ENCODE measurements around the gene POGZ.

DNA sequence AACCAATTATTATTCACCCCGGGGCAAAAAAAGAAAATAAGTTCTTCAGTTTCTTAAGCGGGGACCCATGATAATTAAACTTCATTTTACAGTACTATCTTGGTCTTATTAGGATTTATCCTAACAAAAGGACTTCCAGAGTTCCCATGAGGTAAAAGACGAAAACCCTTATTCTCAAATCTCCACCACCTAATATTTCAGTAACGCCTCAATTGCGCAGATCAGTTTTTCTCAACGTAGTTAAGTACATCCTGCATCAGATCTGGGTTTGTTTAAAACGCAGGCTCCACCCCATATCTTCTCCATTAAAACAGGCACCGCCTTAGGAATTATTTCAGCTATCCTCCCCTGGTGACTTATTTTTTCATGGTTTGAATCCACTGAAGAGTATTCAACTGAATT is 1.8 kb downstream of the MCL1 start:
- PRO-cap = no peak

- PRO-cap = no peak
These were observed 2.6 kb upstream of the ENSA start for GRCh38 chr1:150631837-150632521.

DNA sequence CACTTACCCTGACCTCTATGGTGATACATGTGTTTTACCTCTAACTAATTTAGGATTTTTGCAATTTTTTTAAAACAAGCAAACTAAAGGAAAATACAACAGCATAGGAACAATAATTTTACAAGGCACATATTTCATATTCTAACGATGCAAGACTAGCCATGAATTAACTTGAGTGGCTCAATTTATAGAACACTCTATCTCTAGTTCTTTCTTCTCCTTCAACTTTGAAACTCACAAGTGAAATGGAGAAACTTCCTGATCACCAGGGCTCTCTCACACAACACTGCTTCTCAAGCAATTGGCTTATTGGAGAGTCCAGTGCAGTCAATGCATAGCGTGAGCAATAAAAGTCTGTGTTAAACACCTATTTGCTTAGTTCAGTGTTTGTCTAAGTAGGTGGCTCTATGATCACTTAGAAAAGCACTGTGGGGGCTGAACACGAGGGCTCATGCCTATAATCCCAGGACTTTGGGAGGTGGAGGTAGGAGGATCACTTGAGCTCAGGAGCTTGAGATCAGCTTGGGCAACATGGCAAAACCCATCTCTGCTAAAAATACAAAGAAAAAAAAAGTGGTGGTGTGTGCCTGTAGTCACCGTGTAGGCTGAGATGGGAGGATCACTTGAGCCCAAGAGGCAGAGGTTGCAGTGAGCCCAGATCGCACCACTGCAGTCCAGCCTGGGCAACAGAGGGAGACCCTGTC is 12.2 kb downstream of the CTSS start:
- PRO-cap = no peak

DNA sequence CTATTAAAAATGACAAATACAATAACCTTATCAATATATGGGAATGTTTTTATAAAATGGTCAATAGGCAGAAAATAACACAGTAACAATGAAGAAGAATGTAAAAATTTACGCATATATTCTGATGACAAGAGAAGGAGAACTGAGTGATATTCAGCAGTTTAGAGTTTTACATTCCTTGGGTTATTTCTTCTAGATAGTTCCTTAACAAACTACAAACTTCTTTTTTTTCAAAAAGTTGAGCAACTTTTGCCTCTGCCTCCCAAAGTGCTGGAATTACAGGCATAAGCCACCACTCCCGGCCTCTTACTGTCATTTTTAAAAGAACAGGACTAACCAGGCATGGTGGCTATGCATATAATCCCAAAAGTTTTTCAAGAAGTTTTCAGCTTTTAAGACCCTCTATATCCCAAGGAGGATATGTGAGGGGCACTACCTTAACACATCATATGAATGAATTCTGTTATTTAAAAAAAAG is 32.9 kb downstream of the ARNT start:
- PRO-cap = no peak

- PRO-cap = no peak
These were observed 1.1 kb upstream of the SETDB1 start for GRCh38 chr1:150925029-150925542.

- PRO-cap = no peak
These were observed 9.4 kb downstream of the CERS2 start for GRCh38 chr1:150965035-150965769.

- PRO-cap = unidirectional peak, minus-strand start at chr1:151062935
These were observed 2.6 kb downstream of the MLLT11 start for GRCh38 chr1:151062699-151063261.

DNA sequence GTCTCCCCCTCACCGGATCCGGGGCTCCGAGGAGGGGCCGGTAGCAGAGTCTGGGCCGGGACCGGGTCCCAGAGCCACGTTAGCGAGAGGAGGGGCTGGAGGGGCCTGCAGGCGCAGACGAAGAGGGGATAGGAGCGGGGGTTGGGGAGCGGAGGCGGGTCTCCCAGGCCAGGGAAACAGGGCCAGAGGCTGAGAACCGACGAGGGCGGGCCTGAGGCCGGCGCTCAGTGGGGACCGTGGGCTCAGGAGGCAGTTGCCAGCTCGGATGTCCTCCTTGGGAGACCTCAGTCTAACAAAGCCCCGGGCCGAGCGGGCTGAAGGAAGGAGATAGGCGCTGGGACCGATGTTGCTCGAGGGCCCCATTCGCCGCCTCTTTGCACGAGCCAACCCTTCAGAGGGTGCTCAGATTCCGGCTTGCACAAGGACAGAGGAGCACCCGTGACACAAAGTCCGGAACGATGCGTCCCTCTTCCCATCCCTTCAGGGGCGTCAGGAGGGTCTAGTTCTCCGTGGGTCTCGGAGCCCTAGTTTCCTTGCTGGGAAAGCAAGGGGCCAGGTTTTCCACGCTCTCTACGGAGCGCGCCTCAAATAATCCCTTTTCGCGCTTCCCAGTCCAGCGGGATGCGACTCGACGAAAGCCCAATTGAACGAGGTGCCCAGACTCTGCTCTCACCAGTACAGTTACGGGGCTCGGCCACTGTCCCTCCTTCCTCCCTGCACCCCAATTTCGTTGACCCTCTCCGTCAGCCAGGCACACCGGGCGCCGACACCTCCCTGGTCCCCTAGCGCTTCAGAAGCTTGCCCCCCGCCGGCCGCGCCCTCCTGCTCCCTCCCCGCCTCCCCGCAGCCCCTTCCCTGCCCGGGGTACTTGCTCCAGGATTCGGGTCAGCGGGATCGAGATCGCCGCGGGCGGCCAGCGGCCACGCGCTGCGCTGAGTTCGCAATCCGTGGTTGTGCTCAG is 590 bp downstream of the SEMA6C start:
- PRO-cap = unidirectional peak, plus-strand start at position 252 of the sequence; unidirectional peak, plus-strand start at position 287 of the sequence; unidirectional peak, plus-strand start at position 405 of the sequence; bidirectional peak, plus-strand start at position 865 of the sequence, minus-strand start at position 634 of the sequence

GRCh38 chr1:151165044-151165768 is 496 bp downstream of the LYSMD1 start:
- PRO-cap = bidirectional peak, plus-strand start at chr1:151165473, minus-strand start at chr1:151165334

- PRO-cap = bidirectional peak, plus-strand start at chr1:151198595, minus-strand start at chr1:151198389
These were observed 213 bp upstream of the PIP5K1A start for GRCh38 chr1:151198194-151198484.

DNA sequence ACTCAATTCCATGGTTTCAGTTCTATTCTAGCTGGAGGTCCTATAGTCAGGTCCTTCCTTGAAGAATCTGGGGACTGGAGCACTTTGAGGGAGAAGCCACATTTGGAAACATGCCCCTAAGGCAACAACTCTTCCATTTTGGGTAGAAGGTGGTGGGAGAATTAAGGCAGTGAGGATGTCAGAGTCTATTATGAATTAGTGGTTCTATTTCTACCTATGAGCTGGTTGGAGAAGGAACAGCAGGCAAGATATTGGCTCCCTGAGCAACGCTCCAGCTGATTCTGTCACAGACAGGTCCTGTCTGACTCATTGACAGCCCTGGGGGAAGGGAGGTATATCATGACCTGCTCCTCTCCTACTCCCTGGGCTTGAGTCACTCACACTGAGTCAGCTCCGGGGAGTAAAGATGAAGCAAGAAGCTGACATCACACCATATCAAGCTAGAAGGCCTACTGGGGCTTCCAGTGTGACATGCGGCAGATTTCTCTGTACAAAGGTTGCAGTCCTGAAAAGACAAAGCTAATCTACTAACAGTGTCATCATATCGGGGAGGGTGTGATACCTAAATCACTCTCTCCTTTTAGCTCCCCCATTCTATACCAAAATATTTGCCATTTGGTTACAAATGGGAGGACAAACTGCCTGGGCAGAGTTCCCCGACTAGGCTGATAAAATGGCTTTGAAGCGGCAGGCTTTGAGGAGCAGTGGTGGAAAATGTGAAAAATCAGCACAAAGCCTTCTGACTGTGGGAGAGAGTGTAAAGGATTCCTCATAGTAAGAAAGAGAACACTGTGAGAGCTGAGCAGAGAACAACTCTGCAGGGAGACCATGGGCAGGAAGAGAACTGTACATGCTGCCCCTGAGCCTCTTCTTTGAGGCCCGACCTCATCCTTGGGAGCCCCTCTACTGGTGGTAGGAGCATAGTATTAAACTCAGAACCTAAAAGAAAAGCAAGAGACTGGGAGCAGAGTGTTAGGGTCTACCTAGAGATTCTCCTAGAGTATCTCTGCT is 15.5 kb downstream of the PI4KB start:
- PRO-cap = no peak

GRCh38 chr1:151340742-151341368 is 6.2 kb downstream of the RFX5 start:
- PRO-cap = no peak

DNA sequence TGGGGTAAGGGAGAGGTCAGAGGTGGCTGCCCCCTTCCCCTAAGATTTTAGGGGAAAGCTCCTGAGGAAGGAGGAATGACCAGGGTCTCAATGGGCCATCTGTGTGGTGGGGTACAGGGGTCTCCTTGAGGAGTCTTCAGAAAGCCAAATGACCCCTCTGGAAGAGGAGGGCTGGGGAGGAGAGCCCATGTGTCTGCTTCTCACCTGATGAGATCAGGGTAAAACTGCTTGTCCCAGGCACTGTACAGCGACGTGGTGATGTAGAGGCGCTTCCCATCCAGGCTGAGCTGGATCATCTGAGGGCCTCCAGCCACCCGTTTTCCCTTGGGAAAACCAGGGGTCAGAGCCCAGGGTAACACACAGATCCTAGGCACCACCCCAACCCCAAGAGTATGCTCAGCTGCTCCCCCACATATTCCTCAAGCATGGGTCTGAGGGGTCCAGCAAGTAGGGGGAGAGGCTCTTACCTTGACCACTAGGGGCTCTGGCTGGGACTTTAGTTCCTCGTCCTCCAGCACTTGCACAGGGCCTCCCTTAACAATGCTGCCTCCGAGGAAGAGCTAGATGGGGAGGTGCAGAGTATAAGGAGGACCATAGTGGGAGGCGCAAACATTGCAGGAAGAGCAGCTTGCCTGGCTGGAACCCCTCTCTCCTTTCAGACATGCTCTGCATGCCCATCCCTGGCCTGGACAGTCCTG is 7.6 kb downstream of the SELENBP1 start:
- PRO-cap = no peak

DNA sequence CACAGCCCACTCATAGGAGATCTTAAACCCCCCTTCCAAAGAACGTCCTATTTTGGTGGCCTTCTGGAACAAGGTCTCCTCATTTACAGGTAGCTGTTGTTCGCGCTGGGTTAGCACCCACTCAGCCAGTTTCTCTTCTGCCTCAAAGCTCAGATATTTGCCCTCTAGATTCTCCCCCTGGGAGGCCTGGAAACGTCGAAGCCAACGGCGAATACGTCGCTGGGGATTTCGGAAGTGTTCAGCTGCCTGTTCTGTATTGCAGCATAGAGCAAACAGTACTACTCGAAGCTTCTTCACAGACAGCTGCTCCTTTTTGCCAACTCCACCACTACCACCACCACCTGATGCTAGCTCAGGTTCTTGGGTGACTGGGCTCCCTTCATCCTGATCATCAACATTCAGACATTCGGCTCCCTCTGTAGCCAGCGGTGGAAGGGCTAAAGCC is 6.5 kb downstream of the PSMB4 start:
- PRO-cap = no peak

- PRO-cap = bidirectional peak, plus-strand start at chr1:151459157, minus-strand start at chr1:151459179; bidirectional peak, plus-strand start at chr1:151459820, minus-strand start at chr1:151459477
These were observed at the start of gene POGZ for GRCh38 chr1:151459024-151459744. Gene POGZ (minus strand): TSS chr1:151459494.

GRCh38 chr1:151459745-151460134 is 446 bp upstream of the POGZ start:
- PRO-cap = bidirectional peak, plus-strand start at chr1:151459820, minus-strand start at chr1:151459477

DNA sequence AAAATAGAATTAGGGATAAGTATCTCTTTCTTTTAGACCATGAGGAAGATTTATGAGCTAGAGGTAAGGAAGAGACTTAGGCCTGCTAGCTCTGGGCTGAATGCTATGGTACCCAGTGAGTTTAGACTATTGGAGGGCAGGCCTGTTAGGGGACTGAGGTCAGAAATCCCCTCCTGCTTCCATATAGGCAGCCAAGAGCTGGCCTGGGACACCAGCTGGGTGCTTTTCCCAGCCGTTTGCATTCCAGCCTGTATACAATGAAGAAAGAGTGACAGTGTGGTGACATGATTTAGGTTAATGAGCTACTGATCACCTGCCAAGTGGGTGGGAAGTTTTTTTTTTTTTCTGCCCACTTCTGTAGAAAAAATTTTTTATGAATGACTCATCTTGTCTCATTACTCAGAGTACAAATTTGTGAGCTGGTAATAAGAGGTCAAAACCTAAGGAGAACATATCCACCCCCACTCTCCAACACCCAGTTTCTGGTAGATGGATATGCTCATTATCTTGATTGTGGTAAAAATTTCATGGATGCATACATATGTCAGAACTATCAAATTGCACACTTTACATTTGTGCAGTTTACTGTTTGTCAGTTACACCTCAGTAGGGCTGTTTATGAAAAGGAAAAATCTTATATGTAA is 16.4 kb upstream of the CGN start:
- PRO-cap = no peak

GRCh38 chr1:151503056-151503549 is 8.1 kb upstream of the CGN start:
- PRO-cap = no peak

- PRO-cap = no peak
These were observed 2.7 kb downstream of the CGN start for GRCh38 chr1:151513480-151514597.

- PRO-cap = no peak
These were observed 22.9 kb downstream of the CELF3 start for GRCh38 chr1:151693419-151694409.

Data from neural crest cell (in vitro differentiated cells).